ENCODE measurements around a stretch of chr15.

GRCh38 chr15:63135447-63136377, 14.1 kb downstream of the LACTB start:
- RRBS, result no CpG with 5 or more reads among the region's 10 CpGs

DNA sequence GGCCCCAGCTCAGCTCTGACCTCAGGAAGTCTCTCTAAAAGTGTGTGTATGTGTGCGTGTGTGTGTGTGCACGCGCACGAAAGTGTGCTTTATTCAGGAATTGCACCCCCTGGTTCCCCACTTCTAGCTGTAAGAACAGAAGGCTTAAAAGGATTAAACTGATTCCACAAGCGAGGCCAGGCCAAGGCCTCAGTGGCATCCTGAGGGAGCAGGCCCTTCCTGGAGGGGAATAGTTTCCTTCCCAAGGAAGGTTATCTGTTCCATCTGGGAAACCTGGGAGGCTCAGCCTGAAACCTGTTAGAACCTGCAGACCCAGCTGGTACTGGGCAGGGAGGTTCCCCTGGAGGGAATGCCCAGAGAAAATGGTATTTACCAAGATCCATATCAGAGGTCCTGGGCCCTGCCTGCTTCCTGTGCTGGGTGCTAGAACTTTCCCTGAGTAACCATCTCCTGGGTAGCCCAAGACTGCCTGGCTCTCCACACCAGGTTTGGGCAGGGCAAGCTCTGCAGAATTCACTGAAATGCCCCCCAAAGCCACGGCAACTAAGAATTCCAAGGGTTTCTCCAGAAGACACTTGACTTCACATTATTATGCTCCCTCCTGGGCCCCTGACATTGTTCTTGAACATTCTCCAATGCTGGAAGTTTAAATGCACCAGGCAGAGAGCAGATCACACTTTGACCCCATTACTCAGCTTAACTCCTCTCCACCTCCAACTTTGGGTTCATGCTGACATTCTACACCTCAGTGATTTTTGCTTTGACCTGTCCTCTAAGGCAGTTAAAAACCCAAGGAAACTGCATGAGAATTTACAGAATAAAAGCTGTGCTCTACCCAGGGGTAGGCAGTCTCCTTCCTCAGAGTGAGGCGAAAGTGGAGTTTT, 2.1 kb downstream of the CA12 start:
- RRBS, result no CpG with 5 or more reads among the region's 7 CpGs

- RRBS, result no CpG with 5 or more reads among the region's 3 CpGs
These were observed 1.2 kb downstream of the CA12 start for GRCh38 chr15:63380521-63380795.

DNA sequence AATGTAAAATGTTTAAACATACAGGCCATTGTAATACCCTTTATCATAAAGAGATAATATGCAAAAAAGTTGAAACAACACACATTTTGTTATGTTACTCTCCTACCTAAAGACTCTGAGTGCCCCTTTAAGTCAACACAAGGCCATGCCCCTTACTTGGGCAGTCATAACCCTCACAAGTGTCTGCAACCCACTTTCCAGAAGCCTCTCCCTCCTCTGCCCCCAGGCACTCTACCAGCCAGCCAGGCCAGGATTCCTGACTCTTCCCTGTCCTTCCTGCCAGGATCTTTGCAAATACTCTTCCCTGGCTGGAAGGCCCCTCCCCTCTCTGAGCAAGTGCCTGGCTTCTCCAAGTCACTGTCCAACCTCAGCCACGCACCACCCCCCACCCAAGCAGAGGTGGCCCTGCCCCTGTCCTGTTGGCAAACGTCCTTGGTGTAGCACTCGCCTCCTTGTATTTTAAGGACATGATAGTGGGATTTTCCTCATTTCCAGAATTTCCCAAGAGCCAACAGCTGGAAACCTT, 54.7 kb upstream of the USP3 start:
- RRBS, result no CpG with 5 or more reads among the region's 3 CpGs

DNA sequence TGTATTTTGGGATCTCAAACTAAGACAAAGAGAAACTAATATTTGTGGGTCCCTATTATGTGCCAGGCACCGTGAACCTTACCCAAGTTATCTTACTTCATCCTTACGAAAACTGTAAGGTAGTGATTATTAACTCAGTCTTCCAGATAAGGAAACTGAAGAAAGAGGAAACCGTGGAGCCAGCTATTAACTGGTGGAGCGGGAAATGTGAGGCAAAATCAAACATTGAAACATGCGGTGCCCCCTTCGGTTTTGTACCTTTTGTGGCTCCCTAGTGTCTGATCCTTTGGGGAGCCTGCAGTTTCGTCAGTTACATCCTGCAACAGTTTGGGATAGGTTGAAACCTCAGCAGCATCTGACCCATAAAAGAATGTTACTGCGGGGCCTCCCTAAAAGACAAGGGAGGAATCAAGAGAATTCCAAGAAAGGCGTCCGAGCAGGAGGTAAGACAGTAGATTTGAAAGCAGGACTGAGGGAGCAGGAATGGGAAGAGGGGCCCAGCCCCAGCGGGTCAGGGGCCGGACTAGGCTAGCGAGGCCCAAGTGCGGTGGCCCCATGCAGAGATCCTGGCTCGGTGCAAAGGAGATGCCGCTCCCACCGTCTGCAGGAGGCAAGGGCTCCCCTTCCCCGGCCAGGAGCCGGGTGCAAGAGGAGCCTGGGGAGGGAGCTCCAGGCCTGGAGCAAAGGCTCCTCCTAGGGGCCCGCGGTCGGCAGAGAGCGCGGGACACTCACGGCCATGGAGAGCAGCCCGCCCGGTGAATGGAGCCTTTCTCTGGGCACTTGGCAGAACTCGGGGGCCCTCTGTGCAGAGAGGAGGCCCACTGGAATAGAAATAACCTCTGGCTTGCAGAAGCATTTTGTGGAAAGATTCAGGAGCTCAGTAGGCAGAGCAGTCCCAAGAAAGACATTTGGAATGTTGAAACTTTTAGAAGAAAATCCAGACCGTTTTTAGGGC, 43.3 kb upstream of the USP3 start:
- RRBS, result no CpG with 5 or more reads among the region's 29 CpGs

DNA sequence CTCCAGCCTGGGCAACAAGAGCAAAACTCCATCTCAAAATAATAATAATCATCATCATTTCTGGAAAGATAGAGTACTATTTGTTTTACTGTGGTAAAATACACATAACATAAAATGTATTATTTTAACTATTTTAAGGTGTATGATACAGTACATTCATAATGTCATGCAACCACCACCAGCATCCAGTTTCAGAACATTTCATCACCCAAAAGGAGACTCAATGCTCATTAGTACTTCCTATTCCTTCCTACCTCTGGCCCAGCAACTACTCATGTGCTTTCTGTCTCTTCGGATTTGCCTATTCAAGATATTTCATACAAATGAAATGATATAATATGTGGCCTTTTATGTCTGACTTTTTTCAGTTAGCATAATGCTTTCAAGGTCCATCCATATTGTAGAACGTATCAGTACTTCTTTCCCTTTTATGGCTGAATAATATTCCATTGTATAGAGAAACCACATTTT, 18.0 kb upstream of the USP3 start:
- RRBS, result no CpG with 5 or more reads among the region's 2 CpGs

DNA sequence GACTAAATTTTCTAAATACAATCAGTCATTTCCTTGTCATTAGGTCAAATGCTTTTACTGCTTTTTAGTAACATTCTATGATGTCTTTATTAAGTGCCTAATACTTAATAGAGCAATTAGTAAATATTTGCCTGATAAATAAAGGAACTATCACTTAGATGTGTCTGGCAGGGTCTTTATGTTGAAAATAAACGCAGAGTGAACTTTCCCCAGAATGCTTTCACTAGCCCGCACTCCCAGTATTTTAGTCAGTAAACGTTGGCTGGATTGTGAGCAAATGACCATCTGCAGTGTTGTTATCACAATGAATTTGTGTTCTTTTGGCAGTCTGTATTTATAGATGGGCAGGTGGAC, 4.8 kb downstream of the USP3 start:
- RRBS, result no CpG with 5 or more reads among the region's 3 CpGs

- RRBS, result no CpG with 5 or more reads among the region's 1 CpG
These were observed 27.9 kb upstream of the FBXL22 start for GRCh38 chr15:63569181-63569696.

DNA sequence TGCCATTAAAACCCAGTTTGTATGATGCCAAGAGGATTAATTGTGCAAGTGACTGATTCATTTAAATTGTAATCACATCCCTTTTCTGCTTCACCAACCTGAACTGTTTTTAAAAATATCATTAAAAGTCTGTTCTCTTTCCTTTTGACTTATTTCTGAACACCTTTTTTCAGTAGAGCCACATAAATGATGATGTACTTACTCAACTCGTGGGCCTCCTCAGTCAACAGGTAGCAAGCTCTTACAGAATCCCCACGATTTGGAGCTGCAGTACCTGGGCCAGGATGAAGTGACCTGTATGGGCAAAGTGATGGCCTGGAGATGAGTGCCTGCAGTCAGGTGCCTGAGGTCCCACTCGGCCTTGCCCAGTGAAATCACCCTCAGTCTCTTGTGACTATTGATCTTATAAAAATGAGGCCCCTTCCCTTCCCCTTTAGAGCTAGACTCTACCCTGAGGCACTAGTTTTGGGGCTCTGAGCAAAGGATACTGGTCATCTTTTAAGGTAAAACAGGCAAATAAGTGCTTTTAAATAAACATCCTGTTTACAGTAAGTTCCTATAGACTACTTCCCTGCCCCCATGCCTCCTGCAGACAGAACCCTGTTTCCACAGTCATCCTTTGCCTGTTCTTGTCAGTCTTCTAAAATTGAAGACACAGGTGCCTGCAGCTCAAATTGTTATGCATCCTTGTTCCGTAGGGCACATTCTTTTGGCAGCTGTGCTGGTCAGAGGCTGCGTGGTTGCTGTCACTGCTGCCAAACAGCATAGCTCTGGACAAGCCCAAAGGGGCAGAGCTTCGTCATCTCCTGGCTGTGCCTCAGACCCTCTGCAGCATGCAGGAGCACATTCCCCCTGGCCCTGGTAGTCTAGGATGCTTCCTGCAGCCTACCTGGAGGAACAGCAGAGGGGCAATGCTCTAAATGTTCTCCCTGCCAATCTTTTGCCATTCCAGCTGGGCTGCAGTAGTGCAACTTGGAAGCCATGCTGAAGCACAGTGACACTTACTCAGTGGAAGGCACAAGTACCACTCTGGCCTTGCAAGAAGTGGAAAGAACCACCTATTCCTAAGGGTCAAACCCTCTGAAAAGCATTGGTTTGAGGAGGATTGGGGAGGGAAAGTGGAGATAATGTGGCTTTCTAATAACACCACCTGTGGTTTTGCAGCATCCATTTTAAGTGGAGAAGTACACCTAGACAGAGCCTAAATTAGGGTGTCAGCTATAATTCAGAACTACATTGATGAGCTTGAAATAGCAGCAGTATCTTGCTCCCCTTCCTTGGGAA, 2.3 kb upstream of the FBXL22 start:
- RRBS, result no CpG with 5 or more reads among the region's 6 CpGs

DNA sequence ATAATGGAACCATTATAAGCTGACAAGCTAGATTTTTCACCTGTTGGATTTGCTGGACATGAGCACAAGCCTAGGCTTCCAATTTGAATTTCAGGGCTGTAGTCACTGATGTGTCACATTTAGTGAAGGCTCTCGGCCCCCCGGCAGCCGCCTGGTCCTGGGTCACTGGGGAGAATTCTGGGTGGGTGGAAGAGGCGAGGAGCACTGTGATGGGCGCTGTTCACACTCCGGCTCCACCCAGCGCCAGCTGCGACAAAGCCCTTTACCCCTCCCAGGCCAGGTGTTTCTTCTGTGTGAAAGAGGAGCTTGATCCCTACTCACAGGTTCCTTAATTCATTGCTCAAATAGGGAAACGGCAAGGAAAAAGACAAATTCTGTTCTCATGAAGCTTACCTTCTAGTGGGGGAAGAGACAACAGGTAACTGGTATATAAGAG, 4.7 kb downstream of the FBXL22 start:
- RRBS, result 96% methylated on average over 5 of the region's 9 CpGs

DNA sequence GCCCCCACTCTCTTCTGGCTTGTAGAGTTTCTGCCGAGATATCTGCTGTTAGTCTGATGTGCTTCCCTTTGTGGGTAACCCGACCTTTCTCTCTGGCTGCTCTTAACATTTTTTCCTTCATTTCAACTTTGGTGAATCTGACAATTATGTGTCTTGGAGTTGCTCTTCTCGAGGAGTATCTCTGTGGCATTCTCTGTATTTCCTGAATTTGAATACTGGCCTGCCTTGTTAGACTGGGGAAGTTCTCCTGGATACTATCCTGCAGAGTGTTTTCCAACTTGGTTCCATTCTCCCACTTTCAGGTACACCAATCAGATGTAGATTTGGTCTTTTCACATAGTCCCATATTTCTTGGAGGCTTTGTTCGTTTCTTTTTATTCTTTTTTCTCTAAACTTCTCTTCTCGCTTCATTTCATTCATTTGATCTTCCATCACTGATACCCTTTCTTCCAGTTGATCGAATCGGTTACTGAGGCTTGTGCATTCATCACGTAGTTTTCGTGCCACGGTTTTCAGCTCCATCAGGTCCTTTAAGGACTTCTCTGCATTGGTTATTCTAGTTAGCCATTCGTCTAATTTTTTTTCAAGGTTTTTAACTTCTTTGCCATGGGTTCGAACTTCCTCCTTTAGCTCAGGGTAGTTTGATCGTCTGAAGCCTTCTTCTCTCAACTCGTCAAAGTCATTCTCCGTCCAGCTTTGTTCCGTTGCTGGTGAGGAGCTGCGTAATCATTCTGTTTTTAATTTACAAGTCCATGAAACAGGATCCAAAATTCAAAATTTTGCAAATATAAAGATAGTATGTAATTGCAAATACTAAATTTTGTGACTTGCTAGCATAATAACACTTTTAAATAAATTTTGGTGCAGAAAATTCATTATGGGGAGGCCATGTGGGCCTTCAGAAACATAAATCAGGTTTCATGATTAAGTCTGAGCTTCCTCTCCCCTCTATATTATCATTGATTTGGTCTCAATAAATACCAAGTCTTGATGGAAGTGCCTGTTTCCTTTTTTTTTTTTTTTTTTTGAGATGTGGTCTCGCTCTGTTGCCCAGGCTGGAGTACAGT, 24.5 kb downstream of the FBXL22 start:
- RRBS, result no CpG with 5 or more reads among the region's 18 CpGs

DNA sequence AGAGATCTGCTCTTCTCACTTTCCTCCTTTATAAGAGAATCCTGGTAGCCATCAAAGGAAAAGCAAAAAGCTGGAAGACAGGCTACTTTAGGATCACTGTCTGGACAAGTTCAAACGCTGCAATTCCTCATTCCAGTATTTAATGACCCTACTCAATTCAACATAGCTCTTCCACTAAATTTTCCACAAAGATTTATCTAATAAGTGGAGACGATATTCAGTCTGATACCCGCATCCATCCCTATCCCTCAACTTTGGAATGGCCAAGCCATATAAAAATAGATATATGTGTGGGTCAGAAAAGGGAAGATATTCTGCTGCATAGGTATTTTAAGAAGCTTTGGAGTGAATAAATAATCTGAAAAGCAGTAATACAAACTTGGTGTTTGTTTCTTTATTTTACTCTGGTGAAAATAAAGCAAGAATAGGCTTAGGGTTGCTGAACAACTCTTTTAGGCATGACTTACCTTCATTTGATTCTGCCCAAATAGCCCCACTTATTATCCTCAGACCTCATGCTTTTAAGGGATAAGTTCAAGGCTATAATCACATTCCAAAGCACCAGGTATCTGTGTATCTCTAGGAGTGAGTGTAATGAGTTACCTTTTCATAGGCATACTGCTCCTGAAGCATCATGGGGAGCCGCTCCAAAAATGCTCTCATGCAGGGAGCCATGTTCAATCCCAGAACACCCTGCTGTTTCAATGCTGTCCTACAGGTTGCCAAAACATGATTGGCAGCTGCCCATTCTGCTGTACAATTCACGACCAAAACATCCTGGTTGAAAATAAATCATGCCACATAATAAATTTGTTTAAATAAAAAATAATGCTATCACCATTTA, 43.9 kb downstream of the FBXL22 start:
- RRBS, result no CpG with 5 or more reads among the region's 5 CpGs

DNA sequence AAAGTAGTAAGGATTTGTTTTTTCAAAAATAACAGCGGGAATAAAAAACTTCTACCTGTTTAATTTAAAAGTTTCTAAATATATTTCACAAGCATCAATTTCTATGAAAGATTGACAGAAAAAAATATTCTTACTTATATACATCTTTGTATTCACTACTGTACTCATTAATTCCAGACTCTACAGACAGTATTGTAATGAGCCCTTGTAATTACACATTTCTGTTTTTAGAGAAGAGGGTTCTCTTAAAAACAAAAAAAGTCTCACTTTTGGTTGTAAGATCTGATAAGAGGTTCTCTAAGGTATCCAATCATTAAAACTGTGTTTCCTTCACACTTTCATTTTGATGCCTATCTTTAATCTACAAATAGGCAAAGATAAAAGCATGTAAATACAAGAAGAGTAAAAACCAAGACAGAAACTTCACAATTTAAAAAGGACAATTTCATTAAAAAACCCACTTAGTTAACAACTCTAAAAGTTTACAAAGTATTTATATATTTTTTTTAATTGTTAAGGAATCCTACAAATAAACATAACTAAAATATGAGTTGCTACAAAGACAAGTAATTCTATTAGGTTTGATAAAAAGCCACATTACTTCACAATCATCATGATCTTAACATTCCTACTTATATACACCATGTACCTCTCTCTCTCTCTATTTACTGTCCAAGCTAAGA, 75.7 kb downstream of the FBXL22 start:
- RRBS, result no CpG with 5 or more reads among the region's 1 CpG

DNA sequence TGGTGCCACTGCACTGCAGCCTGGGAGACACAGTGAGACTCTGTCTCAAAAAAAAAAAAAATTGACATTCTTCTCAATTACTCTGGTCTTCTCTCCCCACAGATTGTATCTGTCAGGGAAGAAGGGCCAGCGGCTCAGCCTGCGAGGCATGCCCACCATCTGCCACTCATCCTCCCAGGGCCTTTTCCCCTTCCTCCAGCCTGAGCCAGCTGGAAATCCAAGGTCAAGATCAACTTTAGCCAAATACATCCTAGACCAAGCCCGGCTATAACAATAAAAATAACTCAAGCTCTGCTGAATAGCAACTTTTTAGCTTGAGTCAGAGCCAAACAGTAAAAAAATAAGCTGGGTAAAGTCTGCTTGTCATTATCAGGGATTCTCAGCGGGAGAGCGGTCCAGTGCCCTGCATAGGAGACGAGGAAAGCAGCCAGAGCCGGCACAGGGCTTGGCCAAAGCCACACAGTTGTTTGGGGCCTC, 76.0 kb upstream of the HERC1 start:
- RRBS, result no CpG with 5 or more reads among the region's 7 CpGs

DNA sequence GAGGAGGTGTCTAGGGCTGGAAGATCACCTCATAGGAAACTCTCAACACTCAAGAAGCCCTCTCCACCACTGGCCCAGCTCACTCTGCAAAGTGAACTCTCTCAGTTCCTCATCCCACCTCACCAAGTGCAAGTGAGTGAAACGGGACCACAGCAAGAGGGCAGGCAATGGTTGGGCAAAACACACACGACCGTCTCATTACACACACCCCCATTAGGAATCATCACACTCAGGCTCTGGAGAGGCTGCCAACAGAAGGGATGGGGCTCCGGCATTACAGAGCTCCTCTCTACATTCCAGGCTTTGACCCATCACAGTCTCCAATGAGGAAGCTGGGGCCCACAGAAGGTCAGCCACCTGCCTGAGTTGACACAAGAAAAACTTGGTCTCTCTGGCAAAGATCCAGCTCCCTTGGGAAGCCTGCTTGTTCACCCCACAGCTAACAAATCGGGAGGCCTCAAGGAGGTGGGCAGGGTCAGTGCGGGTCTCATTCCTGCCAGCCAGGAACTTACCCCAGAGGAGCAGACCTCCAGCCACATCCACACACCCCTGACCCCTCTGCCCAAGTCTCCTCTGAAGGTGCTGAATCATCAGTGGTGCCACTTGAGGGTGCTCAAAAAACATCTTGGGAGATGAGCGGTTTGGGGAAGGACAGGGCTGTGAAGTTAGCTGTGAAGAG, 1.5 kb downstream of the DAPK2 start:
- RRBS, result no CpG with 5 or more reads among the region's 7 CpGs

GRCh38 chr15:64089495-64090074, 4.1 kb downstream of the CIAO2A start:
- RRBS, result no CpG with 5 or more reads among the region's 6 CpGs

- RRBS, result 0% methylated on average over 1 of the region's 18 CpGs
These were observed 595 bp downstream of the CIAO2A start for GRCh38 chr15:64092962-64093523.

GRCh38 chr15:64151857-64152901, 648 bp downstream of the SNX22 start:
- RRBS, result 56% methylated on average over 13 of the region's 86 CpGs

DNA sequence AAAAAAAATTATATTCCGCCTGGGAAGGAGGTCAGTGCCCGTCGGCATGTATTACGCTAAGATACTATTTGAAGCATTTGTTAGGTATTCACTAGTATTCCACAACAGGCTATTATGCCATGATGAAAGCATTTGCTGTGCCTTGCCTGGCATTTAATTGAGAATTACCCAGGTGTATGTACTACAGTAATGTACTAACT, 3.2 kb downstream of the TRIP4 start:
- RRBS, result no CpG with 5 or more reads among the region's 4 CpGs

DNA sequence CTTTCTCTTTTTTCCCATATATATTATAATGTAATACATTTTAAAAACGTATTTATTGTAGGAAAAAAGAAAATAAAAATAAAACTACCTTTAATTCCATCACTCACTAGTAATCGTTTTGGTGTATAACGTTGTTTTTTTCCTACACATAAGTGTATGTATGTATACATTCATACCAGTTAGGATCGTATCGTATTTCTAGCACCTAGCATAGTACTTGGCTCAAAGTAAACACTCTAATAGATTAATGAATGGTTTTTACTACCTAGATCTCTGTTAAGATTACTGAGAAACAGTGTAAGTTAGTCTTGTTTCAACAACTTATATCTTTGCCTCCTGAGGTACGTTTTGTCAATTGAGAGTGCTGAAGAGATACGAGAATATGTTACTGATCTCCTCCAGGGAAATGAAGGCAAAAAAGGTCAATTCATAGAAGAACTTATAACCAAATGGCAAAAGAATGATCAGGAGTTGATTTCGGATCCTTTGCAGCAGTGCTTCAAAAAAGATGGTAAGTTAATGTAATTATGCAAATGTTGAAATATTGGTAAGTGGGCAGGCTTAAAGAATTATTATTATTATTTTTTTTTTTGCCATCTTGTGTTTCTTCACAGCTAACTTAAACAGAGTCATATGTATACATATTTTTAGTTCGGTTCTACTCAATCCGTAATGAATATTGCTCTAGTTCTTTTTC, 6.1 kb downstream of the TRIP4 start:
- RRBS, result no CpG with 5 or more reads among the region's 10 CpGs